ENCODE data around the genes NFYB, C12orf75 and CKAP4.

- PRO-cap = no peak
- RAMPAGE, long total RNA = no peak
Observed at GRCh38 chr12:103964686-103965417, 820 bp upstream of the TDG start.

DNA sequence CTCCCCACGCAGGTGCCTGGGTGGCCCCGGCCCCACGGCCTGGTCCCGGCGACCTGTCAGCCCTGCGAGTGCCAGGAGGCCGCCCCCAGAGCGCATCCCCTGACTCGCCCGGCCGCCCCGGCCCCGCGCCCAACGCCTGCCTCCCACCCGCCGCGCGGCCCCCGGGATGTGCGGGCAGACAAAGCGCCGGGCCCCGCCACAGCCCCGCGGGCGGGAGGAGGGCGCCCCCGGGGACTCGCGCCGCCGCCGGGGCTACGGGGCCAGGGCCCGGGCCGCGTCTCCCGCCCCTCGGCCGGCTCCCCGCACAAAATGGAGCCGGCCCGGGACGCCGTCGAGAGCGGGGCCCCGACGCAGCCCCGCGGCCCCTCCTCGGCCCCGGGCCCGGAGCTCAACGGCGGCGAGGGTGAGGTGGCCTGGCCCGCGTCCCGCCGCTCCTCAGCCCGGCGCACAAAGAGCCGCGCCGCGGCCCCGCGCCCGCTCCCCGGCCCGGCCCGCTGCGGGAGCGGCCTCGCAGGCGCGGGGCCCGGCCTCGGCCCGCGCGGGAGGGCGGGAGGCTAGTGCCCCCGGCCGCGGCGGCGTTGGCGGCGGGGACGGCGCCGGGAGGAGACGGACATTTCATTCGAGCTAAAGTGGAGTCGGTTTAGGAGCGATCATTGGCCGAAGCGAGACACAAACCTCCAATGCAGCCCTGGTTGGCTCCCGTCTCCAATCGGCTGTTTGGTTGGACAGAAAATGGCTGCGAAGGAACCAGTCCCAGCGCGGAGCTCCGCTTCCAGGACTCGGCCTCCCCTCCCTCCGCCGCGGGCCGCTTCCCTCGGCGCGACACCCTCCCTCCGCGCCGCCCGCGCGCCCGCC, at the start of gene NFYB:
Gene NFYB, minus strand, starts transcription at position 745 of the 855 bp plus-strand sequence.
- PRO-cap = bidirectional peak, plus-strand start outside the sequence, minus-strand start at position 719 of the sequence
- RAMPAGE, long total RNA = start-site peak on the minus strand centred at position 764 of the sequence, 115 bp wide, 1,391 and 179 reads in 2 replicates

- PRO-cap = no peak
- RAMPAGE, long total RNA = no peak
Observed at GRCh38 chr12:104276033-104276817, 27.3 kb upstream of the EID3 start.

GRCh38 chr12:104325001-104325510, 21.5 kb downstream of the EID3 start:
- PRO-cap = no peak
- RAMPAGE, long total RNA = no peak

- PRO-cap = bidirectional peak, plus-strand start at chr12:104458045, minus-strand start at chr12:104457704
- RAMPAGE, long total RNA = no peak
Observed at GRCh38 chr12:104457925-104458211, 1.1 kb downstream of the CHST11 start.

GRCh38 chr12:104577587-104578034, 120.9 kb downstream of the CHST11 start:
- PRO-cap = no peak
- RAMPAGE, long total RNA = no peak

- PRO-cap = unidirectional peak, plus-strand start at chr12:104597128
- RAMPAGE, long total RNA = no peak
Observed at GRCh38 chr12:104596992-104597321, 140.2 kb downstream of the CHST11 start.

GRCh38 chr12:104695440-104696266, 238.9 kb downstream of the CHST11 start:
- PRO-cap = unidirectional peak, minus-strand start at chr12:104695901
- RAMPAGE, long total RNA = no peak

- PRO-cap = no peak
- RAMPAGE, long total RNA = no peak
Observed at GRCh38 chr12:104882901-104883386, 75.1 kb downstream of the SLC41A2 start.

DNA sequence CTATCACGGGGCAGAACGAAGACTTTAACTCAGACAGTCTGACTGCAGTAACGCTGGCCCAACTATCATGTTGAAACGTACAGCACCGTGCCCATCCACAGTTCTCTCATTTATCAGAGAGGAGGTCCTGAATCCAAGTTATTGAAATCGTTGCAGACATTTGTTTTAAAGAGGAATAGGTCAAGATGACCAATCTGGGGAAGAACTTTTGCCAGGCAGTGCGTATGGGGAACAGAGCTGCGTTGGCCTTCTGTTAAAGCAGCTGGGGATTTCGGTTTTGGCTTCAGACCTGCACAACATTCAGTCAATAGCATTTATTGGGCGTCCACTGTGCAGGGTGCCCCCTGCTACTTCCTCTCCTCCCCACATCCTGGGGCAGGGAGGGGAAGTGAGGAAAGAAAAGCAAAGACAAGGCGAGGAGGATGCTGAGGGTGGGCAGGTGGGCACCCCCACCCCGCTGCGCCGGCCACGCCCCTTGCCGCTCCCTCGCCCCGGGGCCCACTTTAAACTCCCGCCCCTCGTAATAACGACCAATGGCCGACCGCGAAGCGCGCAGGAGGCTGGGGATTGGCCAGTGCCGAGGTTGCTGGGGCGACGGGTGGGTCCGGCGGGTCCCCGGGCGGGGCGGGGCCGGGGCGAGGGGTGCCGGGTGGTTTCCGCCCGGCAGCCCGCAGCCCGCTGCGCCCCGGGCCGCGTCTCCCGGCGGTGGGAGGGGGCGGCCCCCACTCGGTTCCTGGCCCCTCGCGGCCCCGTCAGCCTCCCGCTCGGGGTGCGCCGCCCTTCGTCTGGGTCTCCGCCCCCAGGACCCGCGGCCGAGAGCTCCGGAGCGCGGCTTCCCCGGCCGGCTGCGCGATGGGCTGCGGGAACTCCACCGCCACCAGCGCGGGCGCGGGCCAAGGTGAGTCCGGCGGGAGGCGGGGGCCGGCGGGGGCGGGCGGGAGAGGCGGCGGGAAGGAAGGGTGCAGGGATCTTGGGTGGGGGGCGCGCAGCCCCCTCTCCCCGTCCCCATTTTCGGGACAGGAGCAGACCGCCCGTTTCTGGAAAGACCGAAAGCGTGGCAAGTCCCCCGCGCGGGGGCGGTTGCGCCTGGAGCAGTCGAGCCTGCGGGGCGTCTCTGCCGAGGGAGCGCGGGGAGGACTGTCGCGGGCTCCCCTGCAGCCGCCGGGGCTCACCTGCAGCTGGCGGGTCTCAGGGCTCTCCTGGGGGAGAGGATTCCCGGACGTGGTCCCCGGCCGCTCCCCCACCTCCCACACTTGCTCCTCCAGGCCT, at the start of gene C12orf75:
Gene C12orf75, plus strand, starts transcription at position 652 of the 1,269 bp plus-strand sequence.
- PRO-cap = bidirectional peak, plus-strand start at position 625 of the sequence, minus-strand start at position 477 of the sequence; bidirectional peak, plus-strand start at position 831 of the sequence, minus-strand start at position 787 of the sequence
- RAMPAGE, long total RNA = no peak

DNA sequence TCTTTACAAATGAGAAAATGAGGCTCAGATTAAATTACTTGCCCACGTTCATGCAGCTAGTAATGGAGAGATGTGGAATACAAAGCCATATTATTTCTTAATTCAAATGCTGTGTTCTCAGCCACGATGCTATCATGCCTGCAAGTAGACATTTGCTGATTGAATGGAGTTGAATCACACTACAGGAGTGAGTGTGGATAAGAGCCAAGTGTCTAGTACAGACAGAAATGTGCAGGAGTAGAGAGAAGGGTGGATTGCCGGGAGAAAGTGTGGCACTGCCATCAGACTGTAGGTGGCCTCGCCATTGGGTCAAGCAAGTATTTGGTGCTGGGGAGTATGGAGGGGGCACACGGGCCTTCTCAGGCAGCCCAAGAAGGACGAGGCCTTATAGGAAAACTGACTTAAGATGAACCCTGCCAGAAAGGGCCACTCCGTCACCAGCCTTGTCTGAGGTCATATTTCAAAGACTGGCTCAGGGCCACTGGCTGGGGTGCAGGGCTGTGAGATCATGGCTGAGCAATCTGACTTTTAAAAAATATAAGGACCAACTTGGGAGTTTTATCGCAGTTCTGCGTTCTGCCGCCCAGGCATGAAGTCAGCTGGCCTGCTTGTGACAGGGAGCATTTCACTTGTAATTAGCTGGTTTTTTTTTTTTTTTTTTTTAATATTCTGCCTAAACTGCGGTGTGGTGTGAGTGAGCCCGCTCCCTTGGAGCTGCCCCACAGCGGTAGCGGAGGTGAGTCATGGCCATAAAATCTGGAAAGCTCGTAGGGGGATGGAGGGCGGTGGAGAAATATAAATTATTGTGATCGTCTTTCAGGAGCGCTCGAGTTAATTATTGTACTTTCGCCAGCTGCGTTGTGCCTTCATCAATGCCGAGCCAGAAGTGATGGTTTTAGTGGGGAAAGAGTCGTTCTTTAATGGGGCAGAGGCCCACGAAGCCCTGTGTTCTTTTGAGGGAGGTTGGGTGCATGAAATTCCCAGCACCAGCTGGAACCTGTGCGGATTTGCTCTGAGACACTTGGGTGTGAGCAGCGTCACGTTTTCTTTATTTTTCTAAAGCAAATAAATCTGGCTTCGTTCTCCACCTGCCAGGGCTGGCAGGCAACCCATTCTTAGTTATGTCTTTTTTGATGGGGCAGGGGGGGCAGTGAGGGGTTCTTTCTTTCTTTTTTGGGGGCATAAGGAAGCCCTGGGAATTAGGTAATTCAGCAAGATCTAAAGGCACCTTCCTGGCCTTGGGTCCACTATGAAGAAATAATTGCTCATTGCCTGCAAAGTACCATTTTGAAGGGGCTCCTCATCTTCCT, 231.8 kb downstream of the C12orf75 start:
- PRO-cap = no peak
- RAMPAGE, long total RNA = no peak

DNA sequence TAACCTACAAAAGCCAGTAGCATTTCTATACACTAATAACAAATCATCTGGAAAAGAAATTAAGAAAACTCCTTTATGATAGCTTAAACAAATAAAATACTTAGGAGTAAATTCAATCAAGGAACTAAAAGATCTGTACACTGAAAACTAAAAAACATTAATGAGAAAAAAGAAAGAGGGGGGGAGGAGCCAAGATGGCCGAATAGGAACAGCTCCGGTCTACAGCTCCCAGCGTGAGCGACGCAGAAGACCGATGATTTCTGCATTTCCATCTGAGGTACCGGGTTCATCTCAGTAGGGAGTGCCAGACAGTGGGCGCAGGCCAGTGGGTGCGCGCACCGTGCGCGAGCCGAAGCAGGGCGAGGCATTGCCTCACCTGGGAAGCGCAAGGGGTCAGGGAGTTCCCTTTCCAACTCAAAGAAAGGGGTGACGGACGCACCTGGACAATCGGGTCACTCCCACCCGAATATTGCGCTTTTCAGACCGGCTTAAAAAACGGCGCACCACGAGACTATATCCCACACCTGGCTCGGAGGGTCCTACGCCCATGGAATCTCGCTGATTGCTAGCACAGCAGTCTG, 297.7 kb downstream of the C12orf75 start:
- PRO-cap = unidirectional peak, plus-strand start at position 181 of the sequence; unidirectional peak, plus-strand start at position 396 of the sequence
- RAMPAGE, long total RNA = no peak

- PRO-cap = no peak
- RAMPAGE, long total RNA = no peak
Observed at GRCh38 chr12:106021350-106022129, 117.2 kb downstream of the NUAK1 start.

- PRO-cap = no peak
- RAMPAGE, long total RNA = no peak
Observed at GRCh38 chr12:106078533-106079155, 60.1 kb downstream of the NUAK1 start.

- PRO-cap = no peak
- RAMPAGE, long total RNA = no peak
Observed at GRCh38 chr12:106101846-106102176, 36.9 kb downstream of the NUAK1 start.

GRCh38 chr12:106136238-106137074, 2.3 kb downstream of the NUAK1 start:
- PRO-cap = unidirectional peak, plus-strand start at chr12:106136480
- RAMPAGE, long total RNA = no peak

- PRO-cap = bidirectional peak, plus-strand start at chr12:106140053, minus-strand start at chr12:106140043; bidirectional peak, plus-strand start at chr12:106140452, minus-strand start at chr12:106140382
- RAMPAGE, long total RNA = no peak
Observed at GRCh38 chr12:106139910-106140991, 1.5 kb upstream of the NUAK1 start.

DNA sequence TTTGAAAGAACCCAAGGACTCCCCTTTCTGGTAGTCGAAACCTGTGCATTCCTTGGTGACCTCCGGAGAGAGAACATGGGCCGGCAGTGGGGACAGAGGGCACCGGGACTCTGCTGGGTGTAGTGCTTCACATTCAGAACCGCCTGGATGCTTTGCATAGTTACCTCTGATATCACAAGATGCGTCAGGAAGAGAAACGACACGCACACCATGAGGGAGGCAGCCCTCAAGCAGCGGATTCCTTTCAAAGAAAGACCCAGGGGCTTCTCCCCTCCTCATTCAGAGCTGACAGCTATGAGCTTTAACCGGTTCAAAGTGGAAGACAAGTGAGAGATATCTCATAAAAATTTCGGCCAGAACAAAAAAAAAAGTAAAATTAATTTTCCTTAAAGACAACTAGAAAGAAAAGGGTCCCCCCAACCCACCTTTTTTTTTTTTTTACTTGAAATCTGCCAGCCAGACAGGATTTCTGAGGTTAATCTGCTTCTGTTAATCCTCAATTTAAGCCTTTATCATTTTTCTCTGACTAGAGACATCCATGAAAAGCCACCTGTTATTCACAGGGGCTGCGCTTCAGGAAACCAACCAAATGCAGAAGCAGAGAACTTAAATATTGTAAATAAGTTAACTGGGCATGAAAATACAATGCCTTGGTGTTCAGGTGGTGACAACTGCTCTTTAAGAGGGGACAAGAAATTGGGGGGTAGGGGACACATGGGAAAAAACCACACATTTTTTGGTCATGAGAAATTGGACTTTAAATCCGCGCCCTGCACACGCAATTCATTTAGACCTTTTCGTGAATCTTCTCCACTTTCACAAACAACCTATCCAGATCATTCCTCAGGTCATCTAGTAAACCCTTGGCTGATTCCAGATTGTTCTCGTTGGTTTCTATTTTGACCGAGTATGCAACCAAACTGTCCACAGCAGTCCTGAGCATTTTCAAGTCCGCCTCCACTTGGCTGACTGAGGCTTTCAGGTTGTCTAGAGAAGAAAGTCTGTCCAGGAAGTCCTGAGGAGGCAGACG, 9.3 kb downstream of the CKAP4 start:
- PRO-cap = no peak
- RAMPAGE, long total RNA = no peak

GRCh38 chr12:106246785-106247198, 1.0 kb downstream of the CKAP4 start:
- PRO-cap = bidirectional peak, plus-strand start at chr12:106247330, minus-strand start at chr12:106247163
- RAMPAGE, long total RNA = no peak

GRCh38 chr12:106247199-106248240, at the start of gene CKAP4:
Gene CKAP4, minus strand, starts transcription at chr12:106248020.
- PRO-cap = bidirectional peak, plus-strand start at chr12:106247330, minus-strand start at chr12:106247163; bidirectional peak, plus-strand start at chr12:106247757, minus-strand start at chr12:106248073
- RAMPAGE, long total RNA = no peak

Measured in GM23338 (cell line).